Fibroblast of villous mesenchyme (primary cell): ENCODE measurements around a stretch of chr2.

- CAGE, long polyA plus RNA, result no peak
Measured at GRCh38 chr2:239197202-239197627, 203.6 kb downstream of the HDAC4 start.

GRCh38 chr2:239201545-239202041 lies 199.2 kb downstream of the HDAC4 start:
- CAGE, long polyA plus RNA, result no peak

GRCh38 chr2:239252751-239253208 lies 148.0 kb downstream of the HDAC4 start:
- CAGE, long polyA plus RNA, result no peak

- CAGE, long polyA plus RNA, result no peak
Measured at GRCh38 chr2:239266382-239266789, 134.4 kb downstream of the HDAC4 start.

GRCh38 chr2:239298403-239298931 lies 102.4 kb downstream of the HDAC4 start:
- CAGE, long polyA plus RNA, result no peak

DNA sequence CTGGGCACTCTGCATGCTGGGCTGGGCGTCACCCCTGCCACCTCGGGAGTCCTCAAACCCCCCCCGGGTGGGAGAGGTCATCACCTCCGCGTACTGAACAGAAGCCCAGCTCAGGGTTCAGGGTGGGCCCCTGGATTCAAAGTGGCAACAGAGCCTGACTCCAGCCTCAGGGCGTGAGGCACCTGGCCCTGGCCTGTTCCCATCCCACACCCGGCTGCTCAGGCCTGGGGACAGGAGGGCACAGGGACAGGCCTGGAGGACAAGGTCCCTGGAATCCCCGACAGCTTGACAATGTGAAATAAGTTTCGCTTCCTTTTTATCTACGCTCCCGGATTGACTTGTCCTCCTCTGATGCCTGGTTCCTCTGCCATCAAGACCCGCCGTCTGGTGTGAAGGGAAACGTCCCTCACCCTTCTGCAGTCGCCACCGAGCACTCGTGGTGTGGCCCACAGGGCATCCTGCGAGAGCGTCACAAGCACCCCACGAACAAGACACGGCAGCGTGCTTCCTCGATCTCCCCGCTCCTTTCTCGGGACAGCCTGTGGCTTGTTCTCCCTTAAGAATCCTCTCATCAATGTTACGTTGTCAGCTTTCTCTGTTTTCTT lies 97.7 kb downstream of the HDAC4 start:
- CAGE, long polyA plus RNA, result no peak

- CAGE, long polyA plus RNA, result no peak
Measured at GRCh38 chr2:239321636-239322519, 78.9 kb downstream of the HDAC4 start.

DNA sequence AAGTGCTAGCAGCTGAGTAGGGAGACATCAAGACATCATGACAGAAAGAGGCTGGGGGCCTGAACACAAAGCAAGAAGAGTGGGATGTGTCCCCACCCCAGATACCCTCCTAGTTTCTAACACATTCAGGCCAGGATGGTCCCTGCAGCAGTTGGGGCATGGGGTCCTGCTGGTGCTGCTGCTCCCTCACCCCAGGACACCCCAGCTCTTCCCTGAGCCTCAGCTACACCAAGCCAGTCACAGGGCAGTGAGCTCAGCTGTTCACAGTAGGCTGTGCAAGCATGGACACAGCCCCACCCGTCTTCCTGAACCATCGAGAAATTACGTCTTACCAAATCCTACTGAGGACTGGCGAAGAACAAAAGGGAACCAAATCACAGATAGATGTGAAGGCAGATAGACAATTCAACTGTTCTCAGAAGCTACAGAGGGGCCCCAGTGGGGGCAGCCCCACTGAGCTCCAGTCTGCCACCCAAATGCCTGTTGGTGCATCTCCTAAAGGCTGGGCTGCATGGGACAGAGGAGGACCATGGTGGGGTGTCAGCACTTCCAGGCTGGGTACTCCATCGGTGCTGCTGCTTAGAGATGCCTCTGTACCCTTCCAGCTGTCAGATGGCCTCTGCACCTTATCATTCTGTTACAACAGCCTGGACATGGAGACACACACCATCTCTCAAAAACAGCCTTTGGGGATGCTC lies 60.7 kb downstream of the HDAC4 start:
- CAGE, long polyA plus RNA, result no peak

- CAGE, long polyA plus RNA, result no peak
Measured at GRCh38 chr2:239409986-239410427, 9.2 kb upstream of the HDAC4 start.

DNA sequence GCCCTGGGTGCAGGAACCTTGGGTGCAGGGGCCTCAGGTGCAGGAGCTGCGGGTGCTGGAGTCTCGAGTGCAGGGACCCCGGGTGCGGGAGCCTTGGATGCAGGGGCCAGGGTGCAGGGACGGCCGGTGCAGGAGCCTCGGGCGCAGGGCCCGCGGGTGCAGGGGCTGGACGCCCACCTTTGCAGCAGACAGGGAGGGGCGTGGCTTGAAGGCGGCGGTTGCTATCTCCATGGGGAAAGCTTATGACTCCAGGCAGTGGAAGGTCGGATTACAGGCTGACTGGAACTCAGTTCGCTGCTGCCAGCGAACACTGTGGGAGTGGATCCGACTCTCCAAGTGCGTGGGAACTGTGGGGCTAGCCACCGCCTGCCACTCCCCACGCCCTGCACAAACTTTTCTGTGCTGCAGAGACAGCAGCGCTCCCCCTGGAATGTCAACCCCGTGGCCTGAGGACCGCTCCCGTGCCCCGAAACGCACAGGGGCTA lies 40.3 kb downstream of the COPS9 start:
- CAGE, long polyA plus RNA, result no peak

DNA sequence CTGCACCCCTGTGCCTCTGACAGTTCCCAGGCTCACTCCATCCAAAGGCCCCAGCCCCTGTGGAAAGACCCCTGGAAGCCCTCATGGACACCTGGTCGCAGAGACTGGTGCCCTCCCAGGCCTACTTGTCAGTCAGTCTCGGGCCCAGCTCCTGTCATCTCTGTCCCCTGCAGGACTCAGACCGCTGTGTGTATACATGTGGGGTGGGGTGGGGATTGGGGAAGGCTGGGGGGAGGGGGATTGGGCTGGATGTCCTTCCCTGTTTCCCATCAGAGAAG lies 96.4 kb upstream of the OTOS start:
- CAGE, long polyA plus RNA, result no peak

DNA sequence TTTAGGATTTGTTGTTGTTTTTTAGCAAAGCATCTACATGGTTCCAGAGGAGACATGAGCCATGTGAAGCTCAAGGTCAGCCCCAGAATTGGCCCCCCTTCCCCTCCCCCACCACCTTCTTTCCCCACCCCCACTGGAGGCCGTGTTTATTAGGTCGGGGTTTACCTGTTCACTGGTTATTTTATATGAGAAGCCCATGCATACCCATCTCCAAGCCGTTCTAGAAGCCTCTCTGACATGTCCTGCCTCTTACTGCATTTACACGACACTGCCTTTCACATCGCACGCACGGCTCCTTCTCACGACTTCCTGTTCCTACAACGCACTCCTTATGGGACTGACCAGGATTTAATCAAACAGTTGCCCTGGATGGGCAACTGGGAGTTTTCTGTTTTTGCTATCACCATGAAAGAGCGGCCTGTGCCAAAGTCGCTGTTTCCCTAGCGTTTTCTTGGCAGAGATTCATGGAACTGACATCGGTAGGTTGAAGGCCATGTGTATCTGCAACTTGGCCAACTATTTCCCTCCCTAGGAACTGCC lies 97.0 kb upstream of the OTOS start:
- CAGE, long polyA plus RNA, result no peak

GRCh38 chr2:240464623-240465159 lies 29.2 kb downstream of the GPC1 start:
- CAGE, long polyA plus RNA, result no peak

DNA sequence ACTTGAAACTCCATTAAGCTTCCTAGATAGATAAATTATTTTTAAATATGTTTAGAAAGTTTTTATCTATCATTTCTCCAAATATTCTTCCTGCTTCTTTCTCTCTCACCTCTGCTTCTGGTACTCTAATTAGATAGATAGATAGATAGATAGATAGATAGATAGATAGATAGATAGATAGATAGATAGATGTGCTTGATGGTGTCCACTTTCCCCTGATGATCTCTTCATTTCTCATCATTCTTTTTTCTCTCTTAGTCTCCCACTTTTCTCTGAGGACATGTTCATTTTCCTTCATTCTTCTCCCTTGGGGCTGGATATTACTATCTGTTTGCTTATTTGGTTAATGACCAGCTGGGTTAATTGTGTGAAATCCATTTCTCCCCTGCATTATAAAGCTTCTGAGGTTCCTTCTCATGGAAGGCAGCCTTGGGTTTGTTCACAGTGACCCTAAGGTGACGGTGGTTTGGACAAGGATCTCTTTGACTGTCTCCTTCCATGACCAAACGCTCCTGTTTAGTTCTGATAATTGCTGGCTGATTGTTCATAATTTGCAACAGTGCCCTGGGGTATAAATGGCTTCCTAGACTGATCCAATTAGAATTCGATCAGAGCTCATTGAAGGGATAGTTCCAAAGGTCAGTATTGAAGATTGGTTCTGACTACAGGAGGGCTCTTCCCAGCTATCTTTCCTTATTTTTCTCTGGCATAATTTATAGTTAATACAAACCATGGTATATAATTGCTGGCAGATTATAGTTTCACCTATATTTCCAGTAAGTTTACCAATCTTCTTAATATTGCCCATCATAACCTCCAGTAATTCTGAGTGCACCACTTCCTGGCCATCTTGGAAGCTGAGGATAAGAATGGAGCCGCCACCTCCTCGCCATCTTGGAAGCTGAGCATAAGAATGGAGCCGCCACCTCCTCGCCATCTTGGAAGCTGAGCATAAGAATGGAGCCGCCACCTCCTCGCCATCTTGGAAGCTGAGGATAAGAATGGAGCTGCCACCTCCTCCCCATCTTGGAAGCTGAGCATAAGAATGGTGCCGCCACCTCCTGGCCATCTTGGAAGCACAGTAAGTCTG lies 61.1 kb downstream of the GPC1 start:
- CAGE, long polyA plus RNA, result no peak

GRCh38 chr2:240705407-240705847 lies 13.8 kb downstream of the AQP12A start:
- CAGE, long polyA plus RNA, result no peak

DNA sequence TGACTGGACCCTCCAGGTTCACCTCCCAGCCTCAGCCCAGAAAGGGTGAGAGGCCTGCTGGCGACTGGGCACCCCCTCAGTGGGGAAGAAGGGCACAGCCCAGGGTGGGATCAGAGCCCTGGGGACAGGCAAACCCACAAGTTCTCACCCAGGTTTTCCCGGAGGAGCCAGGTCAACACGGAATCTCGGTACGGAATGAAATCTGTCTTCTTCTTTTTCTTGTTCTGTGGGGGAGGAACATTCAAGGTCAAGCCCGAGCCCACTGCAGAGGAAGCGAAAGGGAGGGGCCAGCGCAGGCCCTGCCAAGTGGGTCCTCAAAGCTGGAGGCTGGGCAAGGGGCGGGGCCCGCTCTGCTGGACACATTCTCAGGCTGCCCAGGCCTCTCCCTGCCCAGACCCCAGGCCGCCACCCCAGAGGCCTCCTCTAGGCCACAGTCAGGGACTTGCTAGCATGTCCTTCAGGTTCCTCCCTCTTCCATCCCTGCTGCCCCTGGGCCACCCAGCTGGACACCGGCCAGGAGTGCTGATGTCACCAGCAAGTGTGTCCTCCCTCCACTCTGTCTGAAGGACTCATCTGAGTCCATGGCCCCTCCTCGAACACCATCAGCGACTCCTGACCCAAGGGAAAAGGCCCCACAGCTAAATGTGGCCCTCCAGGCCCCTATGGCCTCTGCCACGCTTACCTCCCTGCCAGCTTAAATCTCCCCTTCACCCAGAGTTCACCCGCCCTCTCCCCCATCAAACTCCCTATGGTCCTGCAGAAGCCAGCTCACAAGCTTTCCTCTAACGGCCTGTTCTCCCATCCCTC lies 44.1 kb downstream of the KIF1A start:
- CAGE, long polyA plus RNA, result no peak

DNA sequence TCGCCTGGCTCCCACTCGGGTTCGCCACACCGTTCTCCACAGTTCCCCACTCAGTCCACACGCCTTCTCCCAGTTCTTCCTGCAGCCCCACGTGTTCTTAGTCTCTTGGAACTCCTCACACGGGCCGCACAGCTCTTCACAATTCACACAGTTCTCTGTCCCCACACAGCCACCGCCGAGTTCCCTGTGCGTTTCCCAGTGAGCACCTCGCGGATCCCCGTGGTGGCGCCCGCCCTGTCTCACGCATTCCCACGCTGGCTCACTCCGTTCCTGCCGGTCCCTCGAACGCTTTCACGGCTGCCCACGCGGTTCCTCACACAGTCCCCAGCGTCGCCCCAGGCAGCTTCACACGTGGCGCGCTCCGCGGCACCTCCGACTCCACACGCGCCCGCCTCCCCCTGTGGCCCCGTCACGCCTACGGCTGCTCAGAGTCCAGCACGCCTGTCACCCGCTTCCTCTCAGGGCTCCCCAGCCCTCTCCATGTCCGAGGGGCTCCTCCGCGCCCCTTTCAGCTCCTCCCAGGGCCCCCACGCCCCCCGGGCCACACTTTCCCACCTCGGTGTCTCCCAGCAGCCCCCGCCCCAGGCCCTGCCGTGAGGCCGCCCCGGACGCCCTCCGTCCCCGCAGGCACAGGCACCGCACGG lies 38.1 kb downstream of the KIF1A start:
- CAGE, long polyA plus RNA, result no peak

GRCh38 chr2:240857053-240858090 lies 11.3 kb upstream of the AGXT start:
- CAGE, long polyA plus RNA, result no peak

GRCh38 chr2:240874061-240874382 lies 5.4 kb downstream of the AGXT start:
- CAGE, long polyA plus RNA, result no peak

DNA sequence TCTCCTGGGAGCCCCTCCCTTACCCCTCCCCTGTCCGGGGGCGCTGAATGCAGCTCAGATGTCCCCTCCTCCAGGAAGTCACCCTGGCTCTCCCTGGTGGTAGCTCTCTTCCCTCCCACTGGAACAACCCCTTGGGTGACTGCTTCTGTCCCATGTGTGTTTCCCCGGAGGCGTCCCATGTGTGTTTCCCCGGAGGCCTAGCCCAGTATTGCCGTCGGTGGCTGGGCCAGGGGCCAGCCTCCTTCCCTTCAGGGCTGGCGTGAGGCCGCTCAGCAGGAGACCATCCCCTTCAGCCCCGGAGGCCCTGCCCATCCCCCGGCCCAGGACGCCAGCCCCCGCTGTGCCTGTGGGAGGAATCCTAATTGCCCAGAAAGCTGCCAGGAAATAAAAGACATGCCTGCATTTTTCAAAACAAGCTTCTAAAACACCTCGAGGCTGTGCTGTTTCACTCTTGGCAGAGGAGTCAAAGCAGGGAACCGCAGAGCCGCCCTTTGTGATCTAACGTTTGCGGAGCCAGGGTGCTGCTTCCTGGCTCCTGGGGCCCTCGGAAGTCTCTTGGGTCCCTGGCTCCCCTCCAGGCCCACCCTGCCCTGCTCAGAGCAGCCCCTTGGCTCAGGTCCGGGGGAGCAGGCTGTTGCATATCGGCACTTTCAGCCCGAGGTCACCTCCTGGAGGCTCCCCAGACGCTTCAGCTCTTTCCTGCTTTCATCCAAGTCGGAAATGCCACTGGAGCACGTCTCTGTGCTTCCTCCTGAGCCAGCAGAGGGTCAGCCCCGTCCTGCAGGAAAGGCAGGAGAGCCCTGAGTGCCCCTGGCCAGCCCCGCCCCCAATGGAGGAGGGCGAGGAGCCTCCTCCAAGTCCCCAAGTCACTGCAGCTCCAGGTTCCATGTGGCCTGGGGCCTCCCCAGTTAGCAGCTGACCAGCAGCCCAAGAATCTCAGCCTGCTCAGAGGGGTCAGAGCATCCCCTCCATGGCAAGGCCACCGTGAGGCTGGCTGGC lies 11.5 kb downstream of the SNED1 start:
- CAGE, long polyA plus RNA, result no peak